Testis (tissue), 5 donors: ENCODE data around the gene FRG2C.

DNA sequence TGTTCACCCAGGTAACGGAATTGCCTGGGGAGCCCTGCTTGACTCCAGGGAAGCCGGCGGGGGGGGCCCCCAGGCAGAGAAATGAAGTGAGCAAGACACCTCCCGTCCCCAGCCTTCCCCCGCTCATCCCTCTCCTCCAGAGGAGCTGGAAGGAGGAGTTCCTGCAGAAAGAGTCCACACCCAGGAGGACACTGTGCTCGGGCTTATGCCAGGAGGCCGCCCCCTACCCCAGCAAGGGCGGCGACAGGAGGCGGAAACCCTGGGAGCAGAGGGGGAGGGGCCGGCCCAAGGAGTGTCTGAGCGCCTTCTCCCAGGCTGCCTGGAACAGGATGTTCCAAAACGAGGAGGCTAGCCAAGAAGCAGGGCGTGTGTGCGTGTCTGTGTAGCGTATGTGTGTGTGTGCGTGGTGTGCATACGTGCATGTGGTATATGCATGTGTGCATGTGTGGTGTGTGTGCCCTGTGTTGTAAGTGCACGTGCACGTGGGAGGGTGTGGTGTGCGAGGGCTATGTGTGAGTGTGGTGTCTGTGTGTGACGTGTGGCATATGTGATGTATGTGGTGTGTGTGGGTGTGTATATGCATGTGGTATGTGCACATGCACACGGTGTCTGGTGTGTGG lies 511.3 kb downstream of the SHQ1 start:
- PRO-cap, 3 experiments, result peak in 3 of 3 experiments; most common plus-strand start position 337 of the sequence (in 3); most common minus-strand start position 138 of the sequence (in 3)
- RAMPAGE, long total RNA, 2 experiments, result no peak in any of the 2 experiments
- RRBS, result no CpG with 5 or more reads among the region's 23 CpGs

DNA sequence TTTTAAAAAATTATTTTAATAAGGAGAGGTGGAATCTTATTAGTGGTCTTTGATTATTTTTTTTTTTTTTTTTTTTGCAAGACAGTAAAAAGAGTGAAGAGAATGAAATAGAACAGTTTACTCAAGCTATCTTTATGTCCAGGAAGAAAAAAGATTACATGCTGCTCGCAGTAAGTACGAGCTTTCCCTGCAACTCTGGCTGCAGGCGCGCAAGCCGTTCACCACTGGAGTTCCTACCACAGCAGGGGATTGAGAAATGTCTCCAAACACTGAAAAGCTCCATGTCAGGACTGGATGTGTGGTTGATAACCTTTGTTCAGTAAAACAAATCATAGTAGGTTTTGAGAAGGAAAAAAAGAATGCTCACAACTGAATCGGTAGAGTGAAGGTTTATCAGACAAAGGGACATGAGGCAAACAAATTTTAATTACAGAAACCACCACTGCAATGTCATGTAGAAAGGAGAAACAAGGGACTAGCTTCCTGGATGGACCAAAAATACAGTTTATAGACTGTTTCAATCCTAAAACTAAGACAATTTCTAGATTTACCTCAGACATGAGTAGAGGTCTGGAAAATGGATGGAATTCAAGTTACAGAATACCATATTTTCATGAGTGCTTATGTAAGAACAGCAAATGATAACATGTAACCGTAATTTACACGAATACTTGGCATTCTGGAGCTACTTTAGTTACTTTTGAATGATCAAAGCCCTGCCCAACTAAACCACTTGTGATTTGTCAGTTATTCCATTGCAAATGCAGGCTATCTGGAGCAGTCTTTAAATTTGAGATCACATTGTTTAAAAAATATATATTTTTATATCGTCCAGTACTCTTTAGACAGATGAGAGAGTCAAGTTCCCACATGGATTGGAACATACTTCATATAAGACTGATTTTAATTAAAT lies 471.1 kb downstream of the SHQ1 start:
- PRO-cap, 3 experiments, result no peak in any of the 3 experiments
- RAMPAGE, long total RNA, 2 experiments, result no peak in any of the 2 experiments
- RRBS, result no CpG with 5 or more reads among the region's 9 CpGs

DNA sequence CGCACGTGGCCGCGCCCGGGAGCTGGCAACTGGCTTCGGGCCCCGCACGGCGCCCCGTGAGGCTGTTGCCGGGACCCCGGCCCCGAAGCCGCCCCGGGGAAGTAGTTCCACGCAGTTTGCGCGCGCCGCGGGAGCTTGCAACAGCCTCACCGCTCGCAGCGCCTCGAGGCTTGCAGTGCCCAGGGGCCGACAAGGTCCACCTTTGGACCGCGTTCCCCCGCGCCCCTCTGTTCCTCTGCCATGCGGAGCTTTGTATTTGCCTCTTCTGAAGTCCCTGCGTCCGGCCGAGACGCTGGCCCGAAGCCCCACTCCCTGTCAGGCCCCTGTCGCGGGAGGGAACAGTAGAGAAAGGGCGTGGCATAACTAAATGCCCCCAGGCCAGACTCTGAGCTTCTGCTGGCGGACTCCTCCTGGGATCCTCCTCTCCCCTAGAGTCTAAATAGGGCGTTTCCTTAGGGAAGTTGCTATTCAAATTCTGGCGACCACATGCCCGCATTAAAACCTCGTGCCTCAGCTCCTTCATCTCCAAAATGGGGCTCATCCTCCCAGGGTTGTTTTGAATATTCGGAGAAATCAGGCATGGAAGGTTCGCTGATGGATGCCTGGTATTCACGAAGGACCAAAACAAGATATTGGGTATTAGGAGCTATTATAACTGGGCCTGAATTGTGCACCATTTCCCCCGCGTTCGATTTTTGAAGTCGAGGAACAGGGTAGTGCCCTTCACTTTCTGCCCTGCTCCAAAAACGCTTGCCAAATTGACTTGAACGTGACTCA lies 400.7 kb downstream of the SHQ1 start:
- PRO-cap, 3 experiments, result no peak in any of the 3 experiments
- RAMPAGE, long total RNA, 2 experiments, result no peak in any of the 2 experiments
- RRBS, result 1% methylated on average over 7 of the region's 53 CpGs

DNA sequence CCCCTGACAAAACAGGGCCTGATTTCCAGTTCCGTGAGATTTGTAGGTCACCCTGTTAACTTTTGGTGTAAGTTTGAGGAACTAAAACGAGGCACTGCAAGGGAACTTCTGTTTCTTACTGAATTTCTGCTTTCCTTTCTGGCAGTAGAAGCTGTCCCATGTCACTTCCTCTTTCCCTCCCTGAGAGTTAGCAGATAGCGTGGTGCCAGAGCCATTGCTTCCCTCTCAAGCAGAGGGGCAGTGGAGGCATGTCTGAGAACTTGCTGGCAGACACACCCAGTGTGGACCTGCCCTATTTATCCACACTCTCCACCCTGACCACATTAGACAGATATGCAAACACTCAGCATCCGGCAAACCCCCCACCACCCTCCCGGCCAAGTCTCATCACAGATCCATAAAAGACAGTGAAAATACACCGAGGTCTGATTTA lies 324.8 kb downstream of the SHQ1 start:
- PRO-cap, 3 experiments, result no peak in any of the 3 experiments
- RAMPAGE, long total RNA, 2 experiments, result no peak in any of the 2 experiments
- RRBS, result no CpG with 5 or more reads among the region's 6 CpGs

DNA sequence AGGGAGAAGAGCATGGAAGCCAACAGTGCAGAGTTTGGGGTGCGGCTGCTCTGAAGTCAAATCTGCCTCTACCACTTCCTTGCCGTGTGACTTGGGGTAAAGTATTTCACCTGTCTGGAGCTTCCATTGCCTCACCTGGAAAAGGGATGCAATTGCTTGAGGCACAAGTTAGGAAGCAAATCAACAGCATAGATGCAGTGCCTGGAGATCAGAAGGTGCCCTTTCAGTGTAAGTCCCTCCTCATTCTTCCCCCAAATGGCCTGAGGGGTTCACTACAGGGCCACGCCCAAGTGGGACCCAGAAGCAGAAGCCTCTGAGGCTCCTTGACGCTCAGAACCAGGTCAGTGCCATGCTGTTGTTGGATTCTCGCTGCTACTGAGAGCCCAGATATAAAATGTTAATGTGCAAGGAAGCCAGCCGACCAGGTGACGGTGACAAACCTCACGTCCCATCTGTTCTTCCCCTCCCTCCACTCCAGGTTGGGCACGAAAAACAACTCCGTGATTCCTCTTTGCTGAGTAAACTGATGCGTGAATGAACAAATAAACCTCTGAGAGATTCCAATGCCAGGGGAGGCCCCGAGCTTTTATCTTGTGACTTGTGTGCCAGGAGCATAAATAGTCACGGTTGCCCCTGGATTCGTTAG lies 119.6 kb downstream of the SHQ1 start:
- PRO-cap, 3 experiments, result no peak in any of the 3 experiments
- RAMPAGE, long total RNA, 2 experiments, result no peak in any of the 2 experiments
- RRBS, result no CpG with 5 or more reads among the region's 14 CpGs

DNA sequence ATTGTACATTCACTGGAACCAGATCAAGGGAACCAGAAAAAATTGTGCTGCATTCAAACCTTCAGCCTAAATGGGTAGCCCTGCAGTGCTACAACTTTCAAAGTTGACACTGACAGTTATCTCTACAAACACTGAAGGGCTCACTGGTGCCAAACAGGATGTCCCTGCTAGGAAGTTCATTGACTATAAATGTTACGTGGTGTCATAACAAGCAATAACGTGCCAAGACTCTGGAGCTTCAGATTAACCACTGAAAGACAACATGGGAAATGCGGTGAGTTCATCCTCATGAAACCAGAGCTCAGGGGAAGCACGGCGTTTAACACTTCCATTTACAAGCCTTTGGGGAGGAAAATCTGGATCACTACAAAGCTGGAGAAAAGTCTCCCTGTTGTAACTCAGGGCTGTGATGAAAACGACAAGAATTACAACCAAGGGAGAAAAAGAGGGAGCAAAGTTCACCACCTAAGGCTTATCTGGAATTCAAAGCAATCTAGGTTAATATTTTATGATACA lies 27.1 kb downstream of the SHQ1 start:
- PRO-cap, 3 experiments, result no peak in any of the 3 experiments
- RAMPAGE, long total RNA, 2 experiments, result no peak in any of the 2 experiments
- RRBS, result no CpG with 5 or more reads among the region's 6 CpGs

DNA sequence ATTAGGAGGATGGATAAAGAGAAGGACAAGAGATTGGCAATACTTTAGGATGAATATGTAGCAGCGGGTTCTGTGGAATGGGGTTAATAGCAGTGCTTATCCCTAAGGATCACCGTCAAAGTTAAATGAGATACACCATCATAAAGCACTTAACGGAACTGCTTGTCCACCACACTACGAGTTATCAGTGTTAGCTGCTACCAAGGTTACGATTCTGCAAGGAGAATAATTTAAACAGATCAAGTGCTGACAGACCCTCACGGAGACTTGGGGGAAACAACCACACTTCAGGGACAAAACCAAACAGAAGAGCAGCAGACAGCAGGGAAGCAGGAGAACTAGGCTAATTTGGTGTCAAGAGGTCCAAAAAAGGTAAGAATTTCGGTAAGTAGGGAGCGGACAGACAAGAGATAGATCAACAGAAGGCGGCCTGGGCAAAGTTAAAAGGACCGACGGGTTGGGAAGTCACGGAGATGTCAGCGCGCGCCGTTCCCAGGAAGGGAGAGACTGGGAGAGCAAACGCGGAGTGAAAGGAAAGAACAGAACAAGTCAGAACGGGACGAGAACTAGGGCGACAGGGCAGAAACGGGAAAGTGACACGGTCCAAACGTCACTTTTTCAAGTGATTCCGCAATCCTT lies 786 bp downstream of the SHQ1 start:
- PRO-cap, 3 experiments, result no peak in any of the 3 experiments
- RAMPAGE, long total RNA, 2 experiments, result no peak in any of the 2 experiments
- RRBS, result no CpG with 5 or more reads among the region's 25 CpGs

DNA sequence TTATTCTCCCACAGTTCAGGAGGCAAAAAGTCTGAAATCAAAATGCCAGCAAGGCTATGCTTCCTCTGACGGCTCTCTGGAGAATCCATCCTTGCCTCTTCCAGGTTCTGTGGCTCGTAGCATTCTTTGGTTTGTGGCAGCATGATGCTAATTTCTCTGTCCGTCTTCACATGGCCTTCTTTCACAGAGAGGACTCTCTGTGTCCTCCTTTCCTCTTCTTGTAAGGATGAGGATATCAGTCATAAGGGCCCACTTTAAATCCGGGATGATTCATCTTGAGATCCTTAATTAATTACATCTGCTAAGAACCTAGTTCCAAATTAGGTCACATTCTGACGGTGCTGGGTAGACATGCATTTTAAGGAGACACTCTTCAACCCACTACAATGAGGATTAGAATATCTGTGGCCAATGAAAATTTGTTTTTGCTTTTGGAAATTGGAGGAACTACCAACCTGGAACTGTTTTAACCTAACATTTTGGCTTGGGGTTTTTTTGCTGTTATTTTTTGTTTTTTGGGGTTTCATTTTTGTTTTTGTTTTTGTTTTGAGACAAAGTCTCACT lies 15.6 kb upstream of the GXYLT2 start:
- PRO-cap, 3 experiments, result no peak in any of the 3 experiments
- RAMPAGE, long total RNA, 2 experiments, result no peak in any of the 2 experiments
- RRBS, result no CpG with 5 or more reads among the region's 5 CpGs

DNA sequence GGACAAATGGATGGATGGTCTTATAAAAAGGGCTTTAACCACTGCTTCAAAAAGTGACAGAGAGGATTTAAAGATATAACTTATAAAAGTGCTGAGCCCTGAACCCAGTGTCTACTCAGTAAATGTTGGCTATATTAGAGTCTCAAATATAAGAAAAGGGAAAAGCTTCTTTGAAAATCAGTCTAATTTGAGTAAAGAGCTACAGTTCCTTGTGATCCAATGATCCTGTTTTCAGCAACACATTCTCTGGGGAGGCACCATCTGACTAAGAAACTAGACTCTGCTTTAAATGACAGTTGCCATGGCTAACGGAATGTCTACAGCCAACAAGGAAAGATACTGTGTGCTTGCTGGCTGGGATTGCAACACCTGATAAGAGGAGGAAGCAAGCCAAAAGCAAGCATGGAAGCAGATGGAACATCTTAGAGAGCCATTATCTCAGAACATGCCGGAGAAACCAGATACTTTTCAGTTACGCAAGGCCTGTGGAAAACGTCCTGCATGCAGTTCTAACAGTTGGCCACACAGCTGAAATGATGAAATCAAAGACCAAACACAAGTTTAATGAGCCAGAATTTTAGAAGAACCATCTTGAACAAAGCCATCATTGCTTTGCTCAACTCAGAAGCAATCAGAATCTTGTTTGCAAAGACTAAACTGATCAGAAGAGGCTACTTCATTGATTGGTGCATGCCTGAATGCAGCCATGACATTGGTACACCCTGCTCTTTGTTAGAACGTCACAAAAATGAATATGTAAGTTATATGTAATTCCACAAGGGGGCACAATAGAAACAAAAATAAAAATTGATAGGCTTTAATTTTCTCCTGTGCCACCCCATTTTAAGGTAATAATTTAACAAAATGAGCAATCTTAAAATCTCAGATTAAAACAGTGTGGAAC lies 50.7 kb downstream of the GXYLT2 start:
- PRO-cap, 3 experiments, result no peak in any of the 3 experiments
- RAMPAGE, long total RNA, 2 experiments, result no peak in any of the 2 experiments
- RRBS, result no CpG with 5 or more reads among the region's 5 CpGs

DNA sequence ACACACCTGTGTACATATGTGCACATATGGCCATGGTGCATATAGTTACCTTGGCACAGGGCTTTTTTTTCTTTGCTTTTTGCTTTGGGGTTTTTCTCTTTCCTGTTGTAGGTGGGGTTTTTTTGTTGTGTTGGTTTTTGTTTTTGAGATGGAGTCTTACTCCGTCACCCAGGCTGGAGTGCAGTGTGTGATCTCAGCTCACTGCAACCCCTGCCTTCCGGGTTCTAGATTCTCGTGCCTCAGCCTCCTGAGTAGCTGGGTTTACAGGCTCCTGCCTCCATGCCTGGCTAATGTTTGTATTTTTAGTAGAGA lies 30.8 kb upstream of the PPP4R2 start:
- PRO-cap, 3 experiments, result no peak in any of the 3 experiments
- RAMPAGE, long total RNA, 2 experiments, result no peak in any of the 2 experiments
- RRBS, result no CpG with 5 or more reads among the region's 3 CpGs

- PRO-cap, 3 experiments, result no peak in any of the 3 experiments
- RAMPAGE, long total RNA, 2 experiments, result no peak in any of the 2 experiments
- RRBS, result no CpG with 5 or more reads among the region's 3 CpGs
Observed at GRCh38 chr3:73041528-73042137, 19.8 kb upstream of the EBLN2 start.

GRCh38 chr3:73387576-73388159 lies 237.1 kb downstream of the PDZRN3 start:
- PRO-cap, 3 experiments, result no peak in any of the 3 experiments
- RAMPAGE, long total RNA, 2 experiments, result no peak in any of the 2 experiments
- RRBS, result no CpG with 5 or more reads among the region's 6 CpGs

GRCh38 chr3:73719893-73720292 lies 95.2 kb upstream of the PDZRN3 start:
- PRO-cap, 3 experiments, result no peak in any of the 3 experiments
- RAMPAGE, long total RNA, 2 experiments, result no peak in any of the 2 experiments
- RRBS, result no CpG with 5 or more reads among the region's 4 CpGs

DNA sequence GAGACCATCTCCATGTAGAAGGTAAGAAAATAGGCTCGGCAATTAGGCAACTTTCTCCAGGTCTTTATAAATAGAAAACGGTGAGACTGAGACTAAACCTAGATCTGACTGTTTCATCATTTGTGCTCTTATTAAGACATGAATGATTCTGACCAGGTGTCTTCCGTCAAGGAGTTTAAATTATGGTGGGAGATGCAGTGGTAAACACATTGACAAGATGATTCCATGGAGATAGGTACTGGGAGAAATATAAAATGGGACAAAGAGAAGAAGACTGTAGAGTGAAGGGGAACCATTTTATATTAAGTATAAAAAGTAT lies 155.1 kb upstream of the PDZRN3 start:
- PRO-cap, 3 experiments, result no peak in any of the 3 experiments
- RAMPAGE, long total RNA, 2 experiments, result no peak in any of the 2 experiments
- RRBS, result no CpG with 5 or more reads among the region's 3 CpGs

GRCh38 chr3:73813531-73813820 lies 188.7 kb upstream of the PDZRN3 start:
- PRO-cap, 3 experiments, result no peak in any of the 3 experiments
- RAMPAGE, long total RNA, 2 experiments, result no peak in any of the 2 experiments
- RRBS, result no CpG with 5 or more reads among the region's 2 CpGs

- PRO-cap, 3 experiments, result no peak in any of the 3 experiments
- RAMPAGE, long total RNA, 2 experiments, result no peak in any of the 2 experiments
- RRBS, result no CpG with 5 or more reads among the region's 7 CpGs
Observed at GRCh38 chr3:75502042-75502497, 162.1 kb upstream of the FRG2C start.

- PRO-cap, 3 experiments, result peak in 2 of 3 experiments; most common plus-strand start chr3:75664330 (in 2)
- RAMPAGE, long total RNA, 2 experiments, result no peak in any of the 2 experiments
- RRBS, result no CpG with 5 or more reads among the region's 6 CpGs
Observed at GRCh38 chr3:75664137-75664491, at the start of gene FRG2C. Gene FRG2C (plus strand): TSS chr3:75664328.

DNA sequence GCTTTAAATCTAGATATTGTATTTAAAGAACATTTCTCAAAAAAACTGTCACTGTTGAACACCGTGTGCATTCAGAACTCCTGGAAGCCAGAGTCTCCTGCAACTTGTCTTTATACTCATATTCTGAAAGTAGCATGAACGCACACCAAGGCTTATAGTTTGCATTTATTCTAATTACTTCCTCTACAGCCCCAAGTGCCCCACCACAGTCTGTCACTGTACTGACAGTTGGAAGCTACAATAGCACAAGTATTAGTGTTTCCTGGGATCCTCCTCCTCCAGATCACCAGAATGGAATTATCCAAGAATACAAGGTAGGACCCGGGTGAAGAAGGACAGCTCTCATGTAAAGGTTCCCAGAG lies 537.4 kb downstream of the ROBO2 start:
- PRO-cap, 3 experiments, result no peak in any of the 3 experiments
- RAMPAGE, long total RNA, 2 experiments, result start-site peak on the plus strand in 1 of 2 experiments, centred at position 250 of the sequence, 27 reads per replicate
- RRBS, result no CpG with 5 or more reads among the region's 3 CpGs

GRCh38 chr3:78796790-78797281 lies 971.0 kb downstream of the ROBO1 start:
- PRO-cap, 3 experiments, result no peak in any of the 3 experiments
- RAMPAGE, long total RNA, 2 experiments, result no peak in any of the 2 experiments
- RRBS, result no CpG with 5 or more reads among the region's 3 CpGs

GRCh38 chr3:81726674-81727252 lies 34.7 kb downstream of the GBE1 start:
- PRO-cap, 3 experiments, result no peak in any of the 3 experiments
- RAMPAGE, long total RNA, 2 experiments, result no peak in any of the 2 experiments
- RRBS, result no CpG with 5 or more reads among the region's 7 CpGs